LNCaP clone FGC (cell line): ENCODE measurements around the genes FNDC8, SLFN11 and RDM1.

DNA sequence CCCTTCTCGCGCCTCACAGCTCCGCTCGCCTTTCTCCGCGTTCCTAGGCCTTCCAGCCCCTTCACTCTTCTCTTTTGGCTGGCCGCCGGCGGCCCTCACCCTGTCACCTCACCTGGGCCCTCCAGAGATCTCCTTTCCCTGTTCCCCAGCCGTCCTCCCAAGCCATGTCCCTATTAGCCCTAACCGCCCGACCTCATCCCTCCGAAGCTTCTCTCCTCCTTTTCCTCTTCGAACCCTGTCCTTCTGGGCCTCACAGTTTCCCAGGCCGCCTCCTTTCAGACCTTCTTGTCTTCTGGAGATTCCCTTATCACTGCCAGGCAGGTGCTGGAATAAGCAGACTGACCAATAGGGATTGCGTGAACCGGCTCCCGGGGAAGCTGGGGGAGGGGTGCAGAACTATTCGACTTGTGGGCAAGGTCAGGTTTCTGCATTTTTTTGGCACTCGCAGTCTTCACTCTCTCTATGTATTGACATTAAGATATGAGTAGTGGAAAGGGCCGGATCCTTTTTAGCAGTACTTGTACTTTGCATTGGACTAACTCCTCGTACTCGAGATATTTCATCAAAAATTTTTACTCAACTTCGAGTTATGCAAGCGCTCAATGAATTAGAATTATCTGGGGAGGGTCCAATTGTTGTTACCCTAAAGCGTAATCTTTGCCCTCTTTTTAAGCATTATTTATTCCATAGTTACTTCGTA, 681 bp downstream of the RHOT1 start:
- RRBS, 2 experiments: under 1 to 1% methylated on average over 6 of the region's 27 CpGs

DNA sequence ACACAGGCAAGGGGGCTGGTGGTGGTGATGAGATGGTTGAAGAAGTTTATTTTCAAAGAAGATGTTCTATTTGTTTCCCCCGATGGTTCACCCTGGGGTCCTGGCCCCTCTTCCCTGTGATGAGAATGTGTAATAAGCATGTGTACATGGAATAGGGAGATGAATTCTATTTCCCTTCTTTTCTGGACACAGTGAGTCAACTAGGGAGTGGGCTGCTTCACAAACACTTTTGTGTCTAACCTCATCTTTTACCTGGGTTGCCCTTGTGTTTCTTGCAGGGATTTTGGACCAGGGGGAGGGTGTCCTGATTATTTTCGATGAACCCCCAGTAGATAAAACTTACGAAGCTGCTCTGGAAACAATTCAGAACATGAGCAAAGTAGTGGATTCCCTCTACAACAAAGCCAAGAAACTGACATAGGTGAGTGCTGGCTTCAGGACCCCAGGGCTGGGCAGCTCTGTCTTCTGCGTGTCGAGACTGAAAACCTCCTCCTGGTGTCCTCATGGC, 6.5 kb upstream of the CDK5R1 start:
- RRBS, 2 experiments: no CpG with 5 or more reads among the region's 5 CpGs

GRCh38 chr17:32532917-32534064, 46.5 kb downstream of the CDK5R1 start:
- RRBS, 2 experiments: no CpG with 5 or more reads among the region's 7 CpGs

DNA sequence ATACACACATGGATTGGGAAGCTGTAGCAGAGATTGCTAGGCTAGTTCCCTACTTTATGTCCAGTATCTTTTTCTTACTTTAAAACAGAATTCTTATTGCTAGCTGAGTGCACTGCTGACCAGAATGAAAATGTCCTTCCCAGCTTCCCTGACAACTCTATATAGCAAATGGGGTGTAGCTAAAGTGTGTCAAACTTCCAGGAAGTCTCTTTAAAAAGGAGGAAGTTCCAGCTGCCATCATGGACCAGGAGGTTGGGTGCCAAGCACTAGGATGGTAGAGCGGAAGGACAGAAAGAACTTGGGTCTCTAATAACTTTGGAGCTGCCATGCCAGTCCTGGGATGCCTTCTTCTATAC, 140.8 kb downstream of the MYO1D start:
- RRBS, 2 experiments: no CpG with 5 or more reads among the region's 1 CpG

DNA sequence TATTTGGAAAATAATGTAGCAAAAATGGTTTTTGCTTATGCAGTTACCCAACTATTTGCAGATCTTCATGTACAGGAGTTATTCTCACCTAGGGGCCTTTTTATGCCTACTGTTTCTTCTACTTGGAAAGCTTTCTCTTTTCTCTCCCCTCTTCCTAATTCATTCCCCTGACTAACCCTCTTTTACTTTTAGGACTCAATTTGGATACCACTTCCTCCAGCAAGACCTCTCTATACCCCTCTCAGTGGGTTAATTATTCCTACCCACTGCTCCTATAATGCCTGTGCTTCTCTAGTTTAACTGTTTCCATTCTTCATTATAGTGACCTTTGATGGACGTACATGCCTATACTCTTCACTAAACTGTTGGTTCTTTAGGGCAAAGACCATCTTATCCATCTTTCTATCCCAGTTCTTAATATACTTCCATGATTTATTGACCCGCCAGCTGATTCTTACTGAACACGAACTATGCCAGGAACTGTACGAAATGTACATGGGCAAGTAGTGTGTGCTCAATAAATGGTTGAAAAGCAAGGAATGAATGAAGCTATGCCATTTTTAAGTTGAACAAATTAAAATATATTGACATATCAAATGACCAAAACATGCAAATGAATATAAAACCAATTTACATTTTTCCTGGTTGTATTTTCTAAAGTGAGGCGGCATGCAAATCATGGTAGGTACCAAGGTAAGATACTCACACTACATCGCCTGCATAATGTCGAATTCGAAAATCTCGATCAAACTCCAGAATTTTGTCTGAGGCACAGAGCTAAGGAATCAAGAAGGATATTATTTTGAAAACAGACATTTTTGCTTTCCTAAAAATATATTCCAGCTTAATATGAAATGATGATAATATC, 128.5 kb downstream of the MYO1D start:
- RRBS, 2 experiments: no CpG with 5 or more reads among the region's 9 CpGs

- RRBS, 2 experiments: no CpG with 5 or more reads among the region's 13 CpGs
Measured at GRCh38 chr17:34979365-34980200, 729 bp upstream of the LIG3 start.

- RRBS, 2 experiments: no CpG with 5 or more reads among the region's 10 CpGs
Measured at GRCh38 chr17:35002708-35003331, 22.5 kb downstream of the LIG3 start.

DNA sequence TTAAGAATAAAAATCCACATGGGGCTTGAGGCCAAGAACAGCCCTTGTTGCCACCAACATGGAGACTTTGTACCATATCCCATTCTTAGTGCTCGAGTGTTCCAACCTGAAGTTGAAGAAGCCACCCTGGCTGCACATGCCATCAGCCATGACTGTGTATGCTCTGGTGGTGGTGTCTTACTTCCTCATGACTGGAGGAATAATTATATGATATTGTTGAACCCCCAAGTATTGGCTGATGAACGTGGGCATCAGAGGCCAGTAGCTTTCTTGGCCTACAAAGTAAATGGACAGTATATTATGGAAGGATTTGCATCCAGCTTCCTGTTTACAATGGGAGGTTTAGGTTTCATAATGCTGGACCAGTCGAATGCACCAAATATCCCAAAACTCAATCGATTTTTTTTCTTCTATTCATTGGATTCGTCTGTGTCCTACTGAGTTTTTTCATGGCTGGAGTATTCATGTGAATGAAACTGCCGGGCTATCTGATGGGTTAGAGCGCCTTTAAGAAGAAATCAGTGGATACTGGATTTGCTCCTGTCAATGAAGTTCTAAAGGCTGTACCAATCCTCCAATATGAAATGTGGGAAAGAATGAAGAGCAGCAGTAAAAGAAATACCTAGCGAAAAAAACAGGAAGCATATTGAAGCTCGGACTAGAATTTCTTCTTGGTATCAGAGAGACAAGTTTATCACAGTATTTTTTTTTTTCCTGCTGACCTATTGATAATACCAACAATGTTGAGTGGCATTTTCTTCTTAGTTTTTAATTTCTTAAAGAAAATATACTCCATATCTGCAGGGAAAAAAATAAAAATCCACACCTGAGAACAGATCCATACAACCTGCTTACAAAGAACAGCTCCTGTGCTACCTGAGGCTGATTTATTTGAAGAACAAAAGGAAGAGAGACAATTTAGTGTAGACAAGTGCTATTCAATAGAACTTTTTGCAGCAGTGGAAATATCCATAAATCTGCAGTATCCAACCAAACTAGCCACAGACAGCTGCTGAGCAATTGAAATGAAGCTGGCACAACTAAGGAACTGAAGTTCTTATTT, 25.3 kb downstream of the LIG3 start:
- RRBS, 2 experiments: no CpG with 5 or more reads among the region's 9 CpGs

DNA sequence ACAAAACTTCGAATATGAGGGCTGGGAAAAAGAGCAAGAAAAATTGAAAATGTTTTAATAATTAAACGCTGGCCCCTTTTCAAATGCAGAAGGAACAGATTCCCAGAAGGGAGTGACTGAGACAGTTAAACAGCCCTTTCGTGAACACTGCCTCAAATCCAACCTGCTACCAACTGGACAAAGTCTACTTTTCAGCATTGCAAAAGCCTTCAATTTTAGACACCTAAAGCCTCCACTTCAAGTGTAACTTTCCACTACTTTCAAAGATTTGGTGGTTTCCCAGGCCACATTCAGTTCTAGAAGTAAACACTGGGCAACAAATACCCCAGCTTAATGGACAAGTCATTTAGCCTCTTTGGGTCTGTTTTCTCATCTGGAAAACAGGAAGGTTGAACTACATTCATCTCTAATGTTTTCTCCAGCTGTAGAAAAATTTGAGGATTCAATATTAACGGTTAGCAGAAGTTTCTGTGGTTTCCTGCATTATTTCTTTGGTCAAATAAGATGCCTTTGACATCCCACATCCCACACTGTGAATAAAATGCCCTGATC, 11.8 kb downstream of the RFFL start:
- RRBS, 2 experiments: no CpG with 5 or more reads among the region's 4 CpGs

DNA sequence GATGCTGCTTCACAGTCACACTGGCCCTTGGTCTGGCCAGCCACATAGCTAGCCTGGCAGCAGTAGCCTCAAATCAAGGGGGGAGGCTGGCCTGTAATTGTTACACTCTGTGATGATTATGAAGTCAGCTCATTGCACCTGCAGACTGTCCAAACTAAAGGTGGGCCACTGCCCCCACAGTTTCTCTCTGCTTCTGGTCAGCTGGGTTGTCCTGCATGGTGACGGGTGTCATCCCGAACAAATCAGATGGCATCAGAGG, at the start of gene FNDC8:
Gene FNDC8 (plus strand): TSS at position 168 of the 259 bp plus-strand sequence.
- RRBS, 2 experiments: no CpG with 5 or more reads among the region's 2 CpGs

- RRBS, 2 experiments: no CpG with 5 or more reads among the region's 4 CpGs
Measured at GRCh38 chr17:35214710-35215214, 20.6 kb upstream of the SLC35G3 start.

DNA sequence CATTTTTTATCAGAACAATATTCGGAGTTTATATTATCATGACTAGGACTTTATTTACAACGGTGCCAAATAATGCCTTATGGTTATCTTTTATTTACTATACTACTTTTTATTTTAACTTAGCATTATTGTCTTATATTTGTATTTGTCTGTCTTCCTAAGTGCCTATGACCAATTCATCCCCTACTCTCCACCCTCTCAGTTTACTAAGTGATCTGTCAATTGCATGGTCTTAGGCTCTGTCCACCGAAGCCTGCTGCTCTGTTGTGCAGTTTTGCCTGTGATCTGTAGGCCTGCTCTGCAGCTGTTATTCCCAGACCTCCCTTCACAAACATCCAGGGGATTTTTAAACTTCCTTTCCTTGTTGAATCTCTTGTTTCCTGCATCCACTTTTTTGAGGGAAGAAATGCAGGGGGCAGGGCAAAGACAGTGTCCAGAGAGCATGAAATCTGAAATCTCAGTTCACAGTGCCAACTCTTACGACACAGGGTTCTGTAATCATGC, 11.2 kb downstream of the SLFN5 start:
- RRBS, 2 experiments: no CpG with 5 or more reads among the region's 4 CpGs

- RRBS, 2 experiments: no CpG with 5 or more reads among the region's 26 CpGs
Measured at GRCh38 chr17:35313863-35314798, 59.3 kb downstream of the SLFN11 start.

- RRBS, 2 experiments: no CpG with 5 or more reads among the region's 8 CpGs
Measured at GRCh38 chr17:35314799-35315854, 58.3 kb downstream of the SLFN11 start.

DNA sequence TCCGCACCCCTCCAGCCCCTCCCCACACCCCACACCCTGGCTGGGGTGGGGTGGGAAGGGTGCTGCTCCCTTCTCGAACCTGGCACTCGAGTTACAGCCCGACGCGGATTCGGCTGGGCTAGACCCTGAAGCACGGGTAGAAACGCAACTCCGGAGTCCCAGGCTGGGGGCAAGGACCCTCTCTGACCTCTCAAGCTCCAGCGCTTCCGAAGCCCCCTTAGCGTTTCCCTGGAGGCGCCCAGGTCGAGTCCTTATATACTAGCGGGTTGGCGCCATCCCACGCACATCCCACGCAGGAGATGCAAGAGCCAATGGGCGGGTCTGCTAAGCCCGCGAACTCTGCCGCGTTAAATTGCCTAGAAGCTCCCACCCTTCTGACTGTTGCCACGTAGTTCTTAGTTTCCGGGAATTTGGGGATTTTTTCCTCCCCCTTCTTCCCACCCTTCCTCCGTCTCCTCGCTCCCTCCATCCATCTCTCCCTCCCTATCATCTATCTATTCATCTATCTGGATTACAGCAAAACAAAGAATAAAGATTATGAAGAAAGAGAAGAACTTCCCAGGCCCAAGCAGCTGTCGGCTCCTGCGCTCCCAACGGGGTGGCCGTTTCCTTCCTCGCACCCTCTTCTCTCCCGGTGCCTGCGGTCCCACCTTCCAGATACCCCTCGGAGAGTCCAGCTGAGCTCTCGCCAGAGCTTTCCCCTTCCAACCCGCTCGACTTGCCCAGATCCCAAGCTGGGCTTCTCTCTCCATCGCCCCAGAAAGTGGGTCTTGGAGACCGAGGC, at the start of gene SLFN11:
Gene SLFN11 (minus strand): TSS at position 227 of the 784 bp plus-strand sequence.
- RRBS, 2 experiments: 50% methylated on average over 1 of the region's 41 CpGs; no CpG with 5 or more reads in 1 of the 2 experiments

DNA sequence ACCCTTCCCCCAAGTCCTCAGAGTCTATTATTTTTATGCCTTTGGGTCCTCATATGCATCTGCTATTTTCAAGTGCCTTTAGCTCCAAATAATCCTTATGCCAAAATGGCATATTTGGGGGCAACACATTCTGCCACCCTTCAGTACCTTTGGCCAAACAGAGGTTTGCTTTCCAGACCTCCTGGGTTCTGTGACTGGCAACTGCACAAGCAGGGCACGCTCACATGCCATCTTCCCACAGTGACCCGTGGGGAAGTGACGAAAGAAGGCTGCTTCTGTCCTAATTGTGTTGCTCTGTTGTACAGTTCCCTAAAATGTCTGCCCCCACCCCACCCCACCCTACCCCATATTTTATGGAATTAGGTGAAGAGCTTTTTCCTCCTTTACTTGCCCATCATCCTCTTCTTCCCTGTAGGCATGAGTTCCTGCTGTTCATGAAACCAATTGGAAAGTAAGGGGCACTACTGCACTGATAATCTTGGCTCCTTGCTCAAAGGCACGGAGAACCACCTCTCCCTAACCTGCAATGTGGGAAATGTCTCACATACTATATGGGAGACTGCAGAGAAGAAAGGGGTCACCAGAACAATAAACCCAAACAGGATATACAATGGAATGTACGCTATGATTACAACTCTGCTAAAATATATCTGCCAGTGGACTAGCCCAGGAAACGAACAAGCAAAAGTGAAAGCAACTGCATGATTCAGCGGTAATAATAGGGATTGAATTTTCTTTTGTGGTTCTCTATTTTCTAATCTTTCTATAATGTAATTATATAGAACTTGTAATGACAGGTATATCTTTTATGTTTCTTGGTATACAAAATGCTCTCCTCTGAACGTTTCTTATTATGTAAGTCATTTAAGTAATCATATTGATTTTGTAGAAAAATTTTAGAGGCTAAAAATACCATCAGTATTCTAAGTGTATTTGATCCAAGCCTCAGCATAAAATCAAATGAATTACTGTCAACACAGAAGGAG, 3.4 kb upstream of the SLFN12L start:
- RRBS, 2 experiments: no CpG with 5 or more reads among the region's 8 CpGs

- RRBS, 2 experiments: no CpG with 5 or more reads among the region's 8 CpGs
Measured at GRCh38 chr17:35577582-35578129, 715 bp downstream of the PEX12 start.

- RRBS, 2 experiments: no CpG with 5 or more reads among the region's 7 CpGs
Measured at GRCh38 chr17:35875295-35876035, 4.7 kb downstream of the CCL5 start.

GRCh38 chr17:35895924-35896260, 15.7 kb upstream of the CCL5 start:
- RRBS, 2 experiments: no CpG with 5 or more reads among the region's 8 CpGs

DNA sequence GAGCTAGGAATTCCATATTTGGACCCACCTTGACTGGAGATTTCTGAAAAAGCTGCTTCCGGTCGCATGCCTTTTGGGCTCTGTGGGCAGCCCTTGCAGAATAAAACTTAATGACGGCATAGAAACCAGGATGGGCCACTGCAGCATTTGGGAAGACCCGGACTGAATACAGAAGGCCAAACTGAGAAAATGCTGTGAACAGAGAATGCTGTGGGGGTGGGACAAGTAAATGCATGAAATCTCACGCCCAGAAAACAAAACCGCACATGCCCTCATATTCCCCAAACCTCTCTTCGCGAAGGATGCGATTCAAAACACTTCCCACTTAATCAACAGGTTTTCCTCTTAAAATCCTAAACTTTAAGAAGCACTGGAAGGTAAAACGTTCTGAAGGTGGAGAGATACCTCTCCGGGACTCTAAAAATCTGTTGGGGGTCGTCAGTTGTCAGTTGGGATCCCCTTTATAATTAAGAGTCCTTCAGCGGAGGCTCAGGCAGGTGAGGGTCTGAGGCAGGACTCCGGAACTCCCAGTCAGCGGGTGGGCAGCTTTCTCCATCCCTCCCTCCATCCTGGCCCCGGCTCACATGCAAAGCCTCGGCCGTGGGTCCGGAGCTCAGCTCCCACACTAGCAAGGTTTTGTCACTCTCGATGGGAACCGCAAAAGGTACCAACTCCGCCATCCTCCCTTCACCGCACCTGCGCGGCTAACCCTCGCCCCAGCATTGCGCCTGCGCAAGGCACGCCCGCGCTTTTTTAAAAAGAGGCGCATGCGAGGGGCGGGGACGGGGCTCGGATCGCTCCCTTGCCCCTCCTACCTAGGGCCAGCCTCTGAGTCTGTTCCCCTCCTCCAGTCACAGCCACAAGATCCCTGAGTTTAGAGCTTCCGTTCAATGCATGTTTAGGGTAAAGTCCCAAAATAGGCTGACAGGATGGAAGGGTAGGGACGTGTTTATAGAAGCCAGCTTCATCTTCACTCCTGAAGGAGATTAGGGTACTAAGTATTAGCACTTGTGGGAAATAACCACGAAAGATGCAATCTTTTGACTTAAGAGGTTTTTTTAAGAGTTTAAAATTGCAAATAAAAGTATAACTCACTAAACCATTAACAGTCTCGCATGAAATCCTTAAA, at the start of gene RDM1:
Gene RDM1 (minus strand): TSS at position 726 of the 1,129 bp plus-strand sequence.
- RRBS, 2 experiments: no CpG with 5 or more reads among the region's 41 CpGs